Myometrial cell (primary cell): ENCODE data around the genes SARM1, FAM222B and SEZ6.

- RAMPAGE, long total RNA = no peak
Observed at GRCh38 chr17:28331979-28332323, 3.3 kb downstream of the IFT20 start.

DNA sequence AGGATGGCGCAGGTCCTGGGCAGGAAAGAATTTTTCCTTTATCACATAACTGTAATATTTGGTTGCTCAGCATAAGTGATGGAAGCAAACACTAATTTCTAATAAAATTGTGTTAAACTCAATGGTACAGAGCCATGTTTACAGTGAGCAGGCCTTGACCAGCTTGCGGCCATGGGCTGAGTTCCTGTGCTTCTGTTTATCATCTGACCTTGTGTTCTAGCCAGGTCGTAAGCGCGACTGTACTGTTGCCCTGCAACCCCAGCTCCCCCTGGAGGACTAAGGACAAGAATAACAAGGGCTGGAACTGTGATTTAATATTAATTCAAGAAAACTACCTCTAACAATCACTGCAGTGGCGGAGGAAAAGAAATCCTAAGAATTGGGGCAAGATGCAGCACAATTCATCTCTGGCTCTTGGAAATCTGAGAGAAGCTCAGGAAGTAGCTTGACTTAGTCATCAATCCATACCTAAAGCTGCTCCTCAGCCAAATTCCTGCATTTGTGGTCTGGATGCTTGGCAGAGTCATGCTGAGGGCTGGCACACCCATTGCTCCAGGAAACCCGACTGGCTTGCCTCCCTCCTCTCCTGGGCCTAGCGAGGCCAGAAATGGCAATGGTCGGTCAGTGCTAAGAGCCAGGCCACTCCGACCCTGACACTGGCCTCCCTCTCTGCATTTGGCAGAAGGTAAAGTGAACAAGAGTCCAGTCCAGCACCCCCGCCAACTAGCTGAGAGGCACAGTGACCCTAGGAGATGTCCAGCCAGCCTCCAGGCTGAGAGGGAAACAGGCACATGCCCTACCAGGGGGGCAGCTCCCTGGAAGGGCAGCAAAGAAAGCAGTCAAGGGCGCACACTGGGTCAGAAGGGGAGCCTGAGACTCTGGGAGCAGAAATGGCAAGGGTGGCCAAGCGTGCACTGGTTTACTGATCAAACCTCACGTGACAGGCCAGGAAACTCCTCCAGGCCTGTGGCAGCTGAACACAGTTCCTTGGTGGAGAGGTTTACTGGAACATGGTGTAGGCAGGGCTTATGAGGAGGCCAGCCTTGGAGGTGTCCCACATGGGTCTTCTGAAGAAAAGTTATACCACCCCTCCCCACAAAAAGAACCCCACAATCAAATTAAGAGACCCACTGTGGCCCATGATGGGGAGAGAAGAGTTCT, 10.1 kb downstream of the POLDIP2 start:
- RAMPAGE, long total RNA = no peak

DNA sequence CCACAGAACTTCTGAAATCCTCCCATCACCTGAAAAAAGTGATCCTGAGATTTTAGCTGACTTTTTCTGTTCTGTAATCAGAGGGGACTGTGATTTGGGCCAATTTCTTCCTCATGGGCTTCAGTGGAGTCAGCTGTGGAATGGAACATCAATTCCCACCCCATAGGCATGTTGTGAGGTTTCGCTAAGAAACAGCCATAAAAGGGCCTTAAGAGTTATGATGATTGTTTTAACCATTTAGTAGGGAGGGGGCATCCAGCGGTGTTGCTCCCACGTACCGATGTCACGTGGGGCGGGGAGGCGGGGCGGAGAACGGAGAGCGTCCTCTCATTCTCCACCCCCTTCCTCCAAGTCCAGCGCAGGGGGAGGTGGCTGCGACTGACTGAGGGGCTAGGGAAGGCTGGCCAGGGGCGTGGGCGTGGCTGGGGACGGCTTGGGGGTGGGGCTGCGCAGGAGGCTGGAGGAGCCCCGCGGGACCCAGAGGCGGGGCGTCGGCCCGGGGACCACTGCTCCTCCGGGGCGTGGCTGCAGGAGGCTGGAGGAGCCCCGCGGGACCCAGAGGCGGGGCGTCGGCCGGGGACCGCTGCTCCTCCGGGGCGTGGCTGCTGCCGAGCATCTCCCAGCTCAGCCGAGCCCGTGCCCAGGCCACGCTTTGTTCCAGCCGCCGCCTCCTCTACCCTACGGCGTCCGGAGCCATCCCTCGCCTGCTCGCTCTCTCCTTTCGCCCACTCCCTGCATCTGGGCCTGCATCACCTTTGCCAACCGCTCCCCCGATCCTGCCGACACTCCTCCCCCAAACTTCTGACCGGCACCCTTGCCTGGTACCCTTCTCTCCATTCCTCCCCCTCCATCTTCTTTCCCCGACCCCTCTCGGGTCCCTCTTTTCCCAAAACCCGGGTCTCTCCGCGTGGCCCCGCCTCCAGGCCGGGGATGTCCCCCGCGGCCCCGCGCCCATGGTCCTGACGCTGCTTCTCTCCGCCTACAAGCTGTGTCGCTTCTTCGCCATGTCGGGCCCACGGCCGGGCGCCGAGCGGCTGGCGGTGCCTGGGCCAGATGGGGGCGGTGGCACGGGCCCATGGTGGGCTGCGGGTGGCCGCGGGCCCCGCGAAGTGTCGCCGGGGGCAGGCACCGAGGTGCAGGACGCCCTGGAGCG, at the start of gene SARM1:
SARM1 (plus strand) TSS at position 615 of the 1,153 bp plus-strand sequence.
- RAMPAGE, long total RNA = no peak

DNA sequence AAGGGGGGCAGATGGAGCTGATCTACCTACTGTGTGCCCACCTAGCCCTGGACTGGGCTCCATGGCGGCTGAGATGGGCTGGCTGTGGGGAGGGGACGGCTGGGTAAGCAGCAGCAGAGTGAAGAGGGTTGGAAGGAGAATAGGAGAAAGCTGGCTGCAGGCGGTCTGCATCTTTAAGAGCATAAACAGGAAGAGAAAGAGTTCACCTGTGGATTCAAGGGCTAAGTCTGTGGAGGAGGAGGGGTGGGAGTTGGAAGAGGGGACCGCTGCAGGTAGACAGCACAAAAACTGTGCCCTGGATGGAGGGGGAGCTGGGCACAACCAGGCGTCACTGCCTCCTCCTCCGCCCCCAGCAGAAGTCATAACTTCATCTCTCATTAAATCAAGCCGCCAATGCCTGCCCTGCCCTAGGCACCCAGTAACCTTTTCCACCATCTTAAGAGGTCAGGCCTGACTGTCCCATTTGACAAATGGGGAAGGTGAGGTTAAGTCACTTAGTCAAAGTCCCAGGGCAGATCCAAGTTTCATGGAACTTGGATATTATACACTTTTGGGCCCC, 726 bp downstream of the SLC13A2 start:
- RAMPAGE, long total RNA = no peak

DNA sequence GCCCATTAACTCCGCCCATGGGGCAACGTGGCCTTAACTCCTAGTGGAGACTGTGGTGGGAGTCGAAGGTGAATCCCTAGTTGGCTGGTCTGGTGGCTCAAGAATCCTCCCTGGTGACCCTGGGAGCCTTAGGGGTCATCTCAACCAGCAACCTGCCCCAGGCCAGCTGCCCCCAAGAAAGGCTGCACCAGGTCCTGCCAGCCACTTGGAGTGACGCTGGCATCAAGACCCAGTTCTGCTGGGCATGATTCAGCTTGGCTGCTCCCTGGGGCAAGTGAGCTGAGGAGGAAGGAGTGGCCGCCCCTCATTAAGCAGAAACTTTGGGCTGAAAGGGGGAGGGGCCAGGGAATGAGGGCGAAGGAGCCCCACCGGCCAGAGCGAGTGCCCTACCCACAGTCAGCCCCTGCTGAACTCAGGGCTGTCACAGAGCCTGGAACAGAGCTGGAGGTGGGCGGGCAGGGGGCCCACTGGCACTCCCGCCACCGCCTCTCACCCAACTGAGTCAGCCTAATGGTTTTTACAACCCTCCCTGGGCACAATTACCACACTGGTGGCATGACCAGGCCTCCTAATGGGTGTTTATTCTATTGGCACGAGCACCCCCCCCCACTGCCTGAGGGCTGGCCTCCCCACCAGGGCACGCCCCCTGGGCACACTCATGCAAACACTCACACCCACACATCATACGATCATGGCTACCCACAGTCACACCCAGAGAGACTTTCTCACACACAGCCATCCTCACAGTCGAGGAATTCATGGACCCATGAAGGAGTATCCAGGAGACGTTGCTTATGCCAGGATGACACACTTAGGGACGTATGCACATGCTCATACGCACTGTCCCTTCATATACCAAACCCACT, 19.3 kb downstream of the UNC119 start:
- RAMPAGE, long total RNA = no peak

DNA sequence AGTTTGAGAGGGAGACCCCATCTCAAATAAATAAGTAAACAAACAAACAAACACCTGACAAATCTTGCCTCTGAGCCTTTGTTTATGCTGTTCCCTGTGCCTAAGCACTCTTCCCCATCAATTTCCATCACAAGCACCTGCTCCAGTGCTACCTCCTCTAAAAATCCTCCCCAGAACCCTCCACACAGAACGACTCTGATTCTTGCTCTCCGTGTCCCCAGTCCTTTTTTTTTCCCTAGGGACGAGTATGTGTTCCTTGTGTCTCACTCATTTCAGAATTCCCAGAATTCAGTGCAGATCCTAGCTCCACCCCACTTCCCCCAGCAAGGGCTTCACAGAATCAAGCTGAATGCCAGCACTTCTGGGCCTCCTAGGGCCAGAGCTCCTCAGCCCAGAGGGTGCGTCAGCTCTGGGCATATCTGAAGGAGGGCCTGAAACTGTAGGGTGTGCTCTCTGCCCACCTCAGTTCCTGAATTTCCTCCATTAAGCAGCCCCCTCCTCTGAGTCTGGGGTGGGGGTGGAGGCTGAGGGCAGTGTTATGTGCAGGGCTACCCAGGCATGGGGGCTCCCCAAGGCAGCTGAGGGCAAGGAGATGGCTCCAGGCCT, 6.7 kb downstream of the UNC119 start:
- RAMPAGE, long total RNA = no peak

DNA sequence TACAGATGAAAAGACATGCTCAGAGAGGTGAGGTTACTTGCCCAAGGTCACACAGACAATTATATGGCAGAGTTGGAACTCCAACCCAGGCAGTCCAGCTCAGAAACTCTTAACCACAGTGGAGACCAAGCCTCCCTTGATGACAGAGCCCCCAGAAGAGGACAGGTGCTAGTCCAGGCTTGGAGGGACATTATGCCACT, 950 bp downstream of the UNC119 start:
- RAMPAGE, long total RNA = no peak

DNA sequence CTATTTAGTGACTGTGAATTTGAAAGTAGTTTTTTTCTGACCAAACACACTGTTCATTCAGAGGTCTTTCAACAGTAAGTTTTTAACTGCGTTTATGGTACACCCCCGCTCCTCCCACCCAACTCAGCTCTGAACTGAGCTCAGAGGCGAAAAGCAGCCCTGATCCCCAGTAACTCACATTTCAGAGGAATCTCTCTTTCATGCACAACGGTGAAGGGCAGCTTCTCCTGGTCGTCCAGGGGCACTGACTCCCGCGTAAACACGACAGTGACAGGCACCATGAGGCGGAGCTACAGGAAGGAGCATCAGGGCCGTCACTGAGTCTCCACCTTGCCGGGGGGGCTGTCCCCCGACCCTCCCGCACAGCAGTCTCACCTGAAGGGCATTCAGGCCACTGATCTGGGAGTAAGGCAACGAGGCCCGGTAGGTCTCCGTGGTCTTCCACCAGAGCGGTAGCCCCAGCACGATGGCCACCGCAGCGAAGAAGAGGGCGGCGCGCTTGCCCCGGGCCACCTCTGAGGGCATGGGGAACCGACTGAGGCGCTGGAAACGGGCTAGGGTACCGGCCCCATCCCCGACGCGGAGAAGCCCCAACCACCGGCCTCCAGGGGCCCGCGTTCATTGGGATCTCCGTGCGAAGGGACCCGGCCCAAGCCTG, 521 bp downstream of the PIGS start:
- RAMPAGE, long total RNA = no peak

DNA sequence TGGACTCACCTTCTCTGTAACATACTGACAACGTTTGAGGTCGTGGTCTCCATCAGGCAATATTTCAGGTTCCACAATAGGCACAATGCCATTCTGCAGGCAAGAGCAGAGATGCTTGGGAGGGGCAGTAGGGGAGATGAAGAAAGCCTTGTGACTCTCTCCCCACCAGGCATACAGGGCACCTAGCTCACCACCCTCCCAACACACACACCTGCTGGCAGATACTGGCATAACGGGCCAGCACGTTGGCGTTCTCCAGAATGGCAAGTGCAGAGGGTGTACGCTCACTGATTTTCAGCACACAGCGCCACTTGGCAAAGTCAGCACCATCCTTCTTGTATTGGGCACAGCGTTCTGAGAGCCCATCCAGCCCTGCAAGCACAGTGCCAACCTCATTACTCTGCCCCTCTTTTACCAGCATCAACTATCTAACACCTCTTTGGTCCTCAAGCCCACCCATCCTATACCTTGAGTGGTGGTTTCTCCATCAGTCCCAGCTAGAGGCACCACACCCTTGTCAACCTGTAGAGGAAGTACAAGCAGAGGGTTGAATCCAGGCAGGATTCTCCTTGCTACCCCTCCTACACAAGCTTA, 2.1 kb downstream of the ALDOC start:
- RAMPAGE, long total RNA = no peak

- RAMPAGE, long total RNA = no peak
Observed at GRCh38 chr17:28658658-28659333, 2.9 kb downstream of the SDF2 start.

DNA sequence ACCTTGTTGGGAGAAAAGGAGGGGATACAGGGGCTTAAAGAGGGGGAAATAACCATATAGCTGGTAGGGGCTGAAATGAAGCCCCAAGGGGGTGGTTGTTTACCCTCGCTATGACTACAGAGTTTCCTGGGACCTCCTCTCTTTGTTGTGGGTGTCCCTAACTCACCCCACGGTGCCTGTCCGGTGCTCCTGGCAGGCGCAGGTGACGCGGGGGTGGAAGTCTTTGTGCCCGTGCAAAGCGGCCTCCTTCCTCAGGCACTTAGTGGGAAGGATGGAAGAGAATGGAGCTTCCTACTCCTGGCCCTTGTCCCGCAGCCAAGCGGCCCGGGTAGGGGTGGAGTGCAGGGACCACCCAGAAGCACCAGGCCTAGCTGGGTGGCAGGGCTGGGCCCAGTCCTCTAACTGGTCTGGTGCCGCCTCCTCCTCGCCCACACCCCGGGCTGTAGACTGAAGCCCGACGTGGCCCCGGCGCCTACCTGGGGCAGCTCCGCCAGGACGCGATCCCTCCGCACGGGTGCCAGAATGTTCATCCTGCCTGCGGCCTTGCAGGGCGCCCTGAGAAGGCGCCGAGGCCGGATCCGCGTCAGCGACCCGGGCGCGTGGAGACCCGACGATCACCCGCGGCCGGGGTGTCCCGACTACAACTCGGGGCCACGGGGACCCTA, 799 bp downstream of the RAB34 start:
- RAMPAGE, long total RNA = no peak

- RAMPAGE, long total RNA = no peak
Observed at GRCh38 chr17:28744858-28745124, 980 bp downstream of the TRAF4 start.

- RAMPAGE, long total RNA = no peak
Observed at GRCh38 chr17:28751508-28752677, 8.1 kb downstream of the TRAF4 start.

DNA sequence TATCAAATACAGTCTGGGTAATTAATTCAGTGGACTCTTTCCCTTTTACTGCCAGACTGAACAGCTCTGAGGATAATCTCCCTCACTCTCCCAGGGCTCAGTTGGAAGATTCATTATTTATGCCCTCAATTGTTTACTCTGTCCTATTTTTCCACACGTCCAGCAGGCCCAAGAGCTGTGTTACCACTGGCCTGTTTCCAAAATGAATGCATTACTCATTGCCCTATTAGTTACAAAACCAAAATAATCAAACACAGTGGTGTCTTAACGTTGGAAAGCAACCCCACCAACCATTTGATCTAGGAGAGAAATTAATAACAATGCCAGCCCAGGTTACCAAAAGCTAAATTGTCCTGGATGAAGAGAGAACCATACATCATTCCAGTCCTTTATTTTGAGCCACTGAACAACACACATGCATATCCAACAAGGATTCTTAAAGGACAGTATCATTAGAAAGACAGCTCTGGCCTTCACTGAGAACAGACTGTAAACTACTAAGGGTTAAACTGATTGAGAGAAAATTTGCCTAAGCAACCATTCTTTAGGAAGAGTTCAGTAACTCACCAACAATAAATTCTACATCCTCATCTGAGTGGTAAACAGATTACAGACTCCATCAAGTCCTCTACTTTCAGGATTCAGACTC, 34.5 kb downstream of the FAM222B start:
- RAMPAGE, long total RNA = no peak

DNA sequence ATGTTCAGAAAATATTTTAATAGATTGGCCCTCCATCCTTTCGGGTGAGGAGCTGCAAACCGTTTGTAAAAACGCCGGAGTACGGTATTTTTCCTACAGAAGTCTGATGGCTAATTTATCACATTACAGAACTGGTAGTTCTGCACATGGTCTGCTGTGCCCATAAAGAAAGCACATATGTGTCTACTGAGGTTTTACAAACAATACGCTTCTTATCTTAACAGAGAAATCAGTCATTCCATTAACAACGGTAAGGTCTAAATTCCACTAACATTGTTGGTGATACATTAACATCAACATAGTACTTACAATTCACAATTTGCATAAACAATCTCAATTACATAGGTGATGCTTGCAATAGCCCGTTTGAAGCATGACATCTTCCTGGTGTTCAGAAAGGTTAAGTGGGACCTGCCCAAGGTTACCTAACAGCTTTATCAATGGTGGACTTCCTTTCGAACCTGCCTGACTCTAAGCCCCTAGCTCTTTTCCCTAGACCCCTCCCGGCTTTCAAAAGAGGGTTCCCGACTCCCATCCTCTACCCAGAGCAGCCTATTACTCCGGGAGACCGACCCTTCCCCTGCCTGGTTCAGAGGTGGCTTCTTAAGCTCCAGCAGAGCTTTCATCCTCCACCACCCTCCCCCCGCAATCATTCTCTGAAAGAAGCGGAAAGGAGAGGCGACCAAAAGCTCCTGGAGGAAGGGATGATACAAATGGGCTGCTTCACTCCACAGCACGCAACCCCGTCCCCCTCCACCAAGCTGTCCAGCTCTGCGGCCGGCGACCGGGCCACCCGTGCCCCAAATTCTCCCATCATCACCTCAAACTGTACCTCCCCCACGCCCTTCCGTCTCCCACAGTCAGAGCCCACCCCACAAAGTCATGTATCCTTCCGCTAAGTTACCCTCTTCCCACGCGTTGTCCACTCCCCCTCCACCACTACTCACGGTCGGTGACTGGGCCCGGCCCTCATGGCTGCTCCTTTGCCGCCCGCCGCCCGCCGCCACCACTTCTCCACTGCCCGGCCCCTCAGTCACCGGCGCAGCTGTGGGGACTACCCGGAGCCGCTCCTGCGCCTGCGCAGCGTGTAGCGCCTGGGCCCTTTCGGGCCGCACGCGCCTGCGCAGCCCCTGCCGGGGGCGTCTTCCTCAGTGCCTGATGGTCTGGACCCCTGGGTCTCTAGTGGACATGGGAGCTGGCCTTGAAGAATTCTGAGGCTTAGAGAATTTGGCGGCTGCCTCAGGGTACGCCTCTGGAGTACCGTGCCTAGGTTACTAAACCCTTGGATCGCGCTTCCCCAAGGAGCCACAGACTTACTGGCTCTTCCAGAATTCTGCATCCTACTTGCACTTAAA, at the start of gene FAM222B:
FAM222B (minus strand) TSS at position 1,056 of the 1,355 bp plus-strand sequence.
- RAMPAGE, long total RNA = start-site peak on the minus strand centred at position 1,048 of the sequence, 50 bp wide, 37 and 26 reads in 2 replicates

GRCh38 chr17:28946176-28946910, 5.0 kb downstream of the PHF12 start:
- RAMPAGE, long total RNA = no peak

GRCh38 chr17:28949643-28949857, 1.8 kb downstream of the PHF12 start:
- RAMPAGE, long total RNA = no peak

DNA sequence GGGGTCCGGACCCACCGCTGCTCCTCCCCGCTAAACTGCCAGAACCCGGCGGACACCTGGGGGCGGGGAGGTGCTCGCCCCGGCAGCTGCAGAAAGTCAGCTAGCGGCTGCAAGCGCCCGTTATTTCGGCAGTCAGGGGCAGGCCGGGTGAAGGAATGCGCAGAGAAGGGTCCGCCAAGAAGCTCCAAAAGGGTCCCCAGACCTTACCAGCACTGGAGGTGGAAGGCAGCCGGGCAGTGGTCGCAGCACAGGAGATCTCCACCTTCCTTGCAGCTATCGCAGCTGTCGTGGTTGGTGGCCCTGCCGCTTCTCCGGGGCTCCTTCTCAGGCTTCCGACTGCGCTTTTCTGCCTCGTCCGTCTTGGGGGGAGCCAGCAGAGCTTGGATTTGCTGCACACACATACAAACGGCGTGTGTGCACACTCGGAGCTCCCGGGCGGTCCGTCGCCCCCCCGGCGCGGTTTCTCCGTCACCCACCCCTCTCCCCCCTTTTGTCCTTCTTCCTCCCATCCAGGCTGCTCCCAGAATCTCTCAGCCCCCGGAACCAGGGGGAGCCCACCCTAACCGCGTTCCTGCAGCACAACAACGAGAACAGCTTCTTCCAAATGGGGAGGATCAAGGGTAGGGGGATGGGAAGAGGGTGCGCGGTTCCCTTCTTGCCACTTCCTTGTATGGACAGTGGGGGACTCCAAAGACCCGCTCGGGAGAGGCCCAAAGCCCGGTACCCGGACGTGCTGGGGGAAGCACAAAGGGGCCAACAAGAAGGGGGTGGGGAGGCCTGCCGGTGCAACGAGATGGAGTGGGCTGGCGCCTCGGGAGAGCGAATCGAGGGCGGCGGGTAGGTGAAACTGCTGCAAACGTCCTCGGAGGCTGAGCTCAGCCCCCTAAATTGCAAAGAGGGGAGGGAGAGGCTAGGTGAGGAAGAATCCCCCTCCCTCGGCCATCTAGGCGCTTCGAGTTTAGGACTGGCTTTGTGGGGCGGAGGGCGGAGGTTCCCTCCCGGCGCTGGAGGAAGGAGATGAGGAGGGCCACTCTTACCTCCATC, 1.1 kb downstream of the PHF12 start:
- RAMPAGE, long total RNA = no peak

- RAMPAGE, long total RNA = no peak
Observed at GRCh38 chr17:29005274-29006224, at the start of gene SEZ6. SEZ6 (minus strand) TSS chr17:29006033.

- RAMPAGE, long total RNA = no peak
Observed at GRCh38 chr17:29079734-29080567, 37.0 kb downstream of the PIPOX start.